Vein endothelial cell (primary cell): ENCODE measurements around a stretch of chr14.

DNA sequence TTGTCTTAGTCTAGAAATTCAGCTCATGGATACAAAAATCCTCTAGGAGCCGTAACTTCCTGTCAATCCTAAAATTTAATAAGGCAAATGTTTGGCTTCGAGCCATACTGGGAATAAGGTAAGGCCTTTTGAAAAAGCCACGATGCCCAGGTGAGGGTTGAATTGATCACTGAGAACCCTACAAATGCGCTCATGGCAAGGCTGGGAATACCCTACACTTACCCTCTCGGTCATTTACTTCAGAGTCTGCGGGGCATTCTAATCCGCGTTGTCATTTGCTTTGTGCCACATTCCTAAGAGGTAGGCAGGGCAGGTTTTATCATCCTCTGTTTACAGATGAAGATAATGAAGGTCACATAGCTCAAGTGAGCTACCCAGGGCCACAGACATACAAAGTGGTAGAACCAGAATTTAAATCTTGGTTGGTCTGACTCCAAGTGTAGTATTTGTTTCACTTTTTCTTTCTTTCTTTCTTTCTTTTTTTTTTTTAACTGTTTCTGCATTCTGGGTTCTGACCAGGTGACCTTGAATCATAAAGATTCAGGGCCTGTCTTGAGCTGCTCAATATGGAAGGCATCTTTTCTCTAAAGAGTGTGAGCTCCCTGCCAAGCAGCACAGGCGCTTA lies 868 bp upstream of the BATF start:
- CAGE, long polyA plus RNA, result no peak

DNA sequence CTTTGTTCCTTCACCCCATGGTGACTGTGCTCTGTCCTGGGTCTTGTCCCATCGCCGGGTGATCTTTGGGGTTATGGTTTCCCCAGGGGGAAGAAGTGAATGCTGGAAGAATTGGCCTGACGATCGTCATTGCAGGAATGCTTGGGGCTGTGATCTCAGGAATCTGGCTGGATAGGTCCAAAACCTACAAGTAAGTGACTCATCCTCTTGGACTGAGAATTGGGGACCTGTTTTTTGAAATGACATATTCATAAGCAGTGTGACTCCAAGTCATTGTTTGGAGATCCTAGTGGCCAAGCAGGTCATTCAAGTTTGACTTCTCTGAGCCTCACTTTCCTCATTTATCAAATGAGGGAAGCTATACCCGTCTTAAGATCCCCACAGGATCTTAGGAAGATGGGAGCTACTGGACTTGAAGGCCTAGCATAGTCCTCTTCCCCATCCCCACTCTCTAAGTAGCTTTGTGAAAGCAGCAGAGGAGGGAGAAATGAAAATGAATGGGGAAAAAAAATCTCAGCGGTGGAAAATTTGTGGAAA lies 25.8 kb downstream of the ERG28 start:
- CAGE, long polyA plus RNA, result no peak

DNA sequence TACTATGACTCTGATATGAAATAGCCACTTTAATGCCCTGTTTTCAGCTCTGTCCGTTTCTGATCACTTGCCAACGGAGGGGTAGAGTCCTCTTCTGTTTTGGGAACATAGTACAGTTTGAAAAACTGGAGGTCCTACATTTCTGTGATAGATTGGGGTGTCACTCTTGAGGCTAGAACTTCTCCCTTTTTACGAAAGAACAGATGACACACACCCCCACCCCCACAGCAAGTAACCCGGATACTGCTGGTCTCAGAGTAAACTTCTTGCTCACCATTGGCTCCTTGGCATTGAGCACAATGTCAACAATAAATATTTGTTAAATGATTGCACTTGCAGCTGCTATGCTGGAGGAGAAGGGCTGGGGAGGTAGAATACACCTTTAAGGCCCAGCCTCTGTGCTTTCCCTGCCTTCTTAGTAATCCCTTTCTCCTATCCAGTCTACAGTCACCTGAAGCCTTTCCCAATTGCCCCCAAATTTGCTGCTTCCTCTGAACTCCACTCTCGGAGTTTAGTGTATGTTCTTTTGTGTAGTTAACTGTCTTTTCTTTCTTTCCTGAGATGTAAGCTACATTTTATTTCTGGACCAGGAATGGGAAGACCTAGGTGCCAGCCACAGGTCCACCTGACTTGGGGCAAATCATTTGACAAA lies 149.8 kb downstream of the TGFB3 start:
- CAGE, long polyA plus RNA, result no peak

- CAGE, long polyA plus RNA, result no peak
Measured at GRCh38 chr14:75980577-75981336, 1.0 kb downstream of the TGFB3 start.

GRCh38 chr14:75981400-75981802 lies 394 bp downstream of the TGFB3 start:
- CAGE, long polyA plus RNA, result no peak

DNA sequence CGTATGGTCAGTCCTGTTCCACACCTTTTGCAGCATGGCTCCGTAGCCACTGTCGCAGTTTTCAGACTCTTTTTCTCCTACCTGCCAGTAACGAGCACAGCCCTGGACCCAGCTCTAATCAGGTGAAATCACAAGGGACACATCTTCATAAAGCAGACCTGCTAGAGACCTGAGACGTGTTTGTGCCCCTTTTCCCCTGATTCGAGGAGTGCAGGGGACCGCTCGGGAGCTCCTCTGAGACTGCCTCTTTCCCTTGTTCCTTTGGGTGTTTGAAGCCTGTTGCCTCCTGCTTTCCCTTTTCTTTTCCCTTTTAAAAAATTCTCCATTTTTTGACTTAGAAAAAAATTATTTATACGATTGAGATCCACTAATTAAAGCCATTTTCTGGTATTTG lies 76.6 kb upstream of the GPATCH2L start:
- CAGE, long polyA plus RNA, result no peak

DNA sequence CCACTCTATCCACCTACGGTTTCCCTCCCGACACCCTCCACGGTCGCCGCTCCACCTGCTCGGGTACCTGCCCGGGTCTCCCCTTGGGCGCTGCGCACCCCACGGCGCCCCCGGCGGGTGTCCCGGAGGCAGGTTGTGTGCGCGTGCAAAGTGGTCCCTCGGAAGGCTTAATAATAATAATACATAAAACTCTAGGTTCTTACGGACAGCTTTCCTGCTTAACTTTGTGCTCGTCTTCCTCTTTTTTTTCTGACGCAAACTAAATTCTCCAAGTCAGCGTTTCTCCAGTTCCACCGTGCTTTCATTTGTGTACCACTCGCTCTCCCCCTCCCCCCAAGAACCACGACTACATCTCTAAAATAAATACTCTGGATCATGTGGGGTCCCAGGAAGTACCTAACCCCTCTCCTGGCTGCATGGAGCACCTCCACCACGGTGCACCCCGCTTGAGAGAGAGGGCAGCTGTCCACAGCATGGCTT lies 1.4 kb downstream of the ESRRB start:
- CAGE, long polyA plus RNA, result no peak

DNA sequence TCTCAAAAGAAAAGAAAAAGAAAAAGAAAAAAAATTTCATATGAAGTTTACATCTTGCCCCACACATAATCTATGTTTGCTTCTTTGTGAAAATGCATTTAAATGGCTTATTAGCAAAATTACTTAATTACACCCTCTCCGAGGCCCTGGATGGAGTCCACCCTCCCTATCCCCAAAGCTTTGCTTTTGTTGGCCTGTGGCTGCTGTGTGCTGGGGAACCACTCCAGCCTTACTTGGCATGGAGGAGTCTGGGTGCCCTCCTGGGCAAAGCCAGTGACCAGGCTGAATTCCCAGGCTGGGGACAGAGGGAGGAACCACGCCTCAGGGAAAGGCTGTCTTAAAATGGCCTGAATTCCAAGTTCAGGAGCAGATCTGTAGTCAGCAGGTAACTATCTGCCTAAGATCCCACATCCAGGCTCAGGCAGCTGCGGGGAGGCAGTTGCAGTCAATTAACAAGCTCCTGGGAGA lies 11.0 kb downstream of the VASH1 start:
- CAGE, long polyA plus RNA, result no peak

GRCh38 chr14:76775751-76776278 lies 14.5 kb downstream of the VASH1 start:
- CAGE, long polyA plus RNA, result no peak

- CAGE, long polyA plus RNA, result no peak
Measured at GRCh38 chr14:76836005-76836434, 9.8 kb downstream of the LRRC74A start.

DNA sequence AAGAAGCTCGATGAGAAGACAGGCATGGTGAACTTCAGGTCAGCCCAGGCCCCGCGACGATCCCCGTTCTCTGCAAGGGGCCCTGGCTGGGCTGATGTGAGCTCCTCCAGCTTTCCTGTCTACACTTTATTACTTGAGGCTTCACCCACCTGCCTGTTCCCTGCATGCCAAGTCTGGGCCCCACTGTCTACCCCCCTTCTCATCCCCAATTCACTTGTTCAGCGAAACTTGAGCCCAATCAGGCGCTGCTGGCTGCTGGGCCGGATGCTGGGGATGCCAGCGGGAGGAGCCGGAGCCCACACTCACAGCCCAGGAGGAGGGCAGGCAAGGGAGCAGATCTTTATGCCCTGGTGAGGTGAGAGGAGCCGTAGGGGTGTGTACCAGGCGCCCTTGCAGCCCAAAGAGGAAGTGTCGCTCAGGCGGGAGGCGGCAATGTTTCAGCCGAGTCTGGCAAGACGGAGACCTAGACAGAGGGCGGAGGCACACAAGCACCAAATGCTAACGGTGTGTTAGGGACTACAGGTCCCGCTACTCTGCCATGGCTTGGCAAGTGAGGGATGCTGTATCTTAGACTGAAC lies 41.3 kb downstream of the LRRC74A start:
- CAGE, long polyA plus RNA, result no peak

GRCh38 chr14:76959179-76959825 lies 69.2 kb downstream of the IRF2BPL start:
- CAGE, long polyA plus RNA, result no peak

DNA sequence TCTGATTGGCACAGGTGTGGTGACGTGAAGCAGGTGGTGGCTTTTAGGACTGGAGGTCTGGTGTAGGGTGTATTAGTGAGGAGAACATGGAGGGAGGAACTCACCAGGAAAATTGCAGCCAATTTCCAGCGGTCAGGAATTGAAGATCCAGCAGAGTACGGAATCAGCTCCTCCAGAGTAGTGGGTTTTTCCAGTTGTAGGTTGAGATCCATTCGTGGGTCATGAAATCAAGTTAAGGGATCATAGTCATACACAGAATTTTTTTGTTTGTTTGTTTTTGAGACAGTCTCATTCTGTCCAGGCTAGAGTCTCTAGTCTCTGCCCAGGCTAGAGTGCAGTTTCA lies 68.3 kb downstream of the IRF2BPL start:
- CAGE, long polyA plus RNA, result no peak

- CAGE, long polyA plus RNA, result no peak
Measured at GRCh38 chr14:76998949-76999470, 29.5 kb downstream of the IRF2BPL start.

DNA sequence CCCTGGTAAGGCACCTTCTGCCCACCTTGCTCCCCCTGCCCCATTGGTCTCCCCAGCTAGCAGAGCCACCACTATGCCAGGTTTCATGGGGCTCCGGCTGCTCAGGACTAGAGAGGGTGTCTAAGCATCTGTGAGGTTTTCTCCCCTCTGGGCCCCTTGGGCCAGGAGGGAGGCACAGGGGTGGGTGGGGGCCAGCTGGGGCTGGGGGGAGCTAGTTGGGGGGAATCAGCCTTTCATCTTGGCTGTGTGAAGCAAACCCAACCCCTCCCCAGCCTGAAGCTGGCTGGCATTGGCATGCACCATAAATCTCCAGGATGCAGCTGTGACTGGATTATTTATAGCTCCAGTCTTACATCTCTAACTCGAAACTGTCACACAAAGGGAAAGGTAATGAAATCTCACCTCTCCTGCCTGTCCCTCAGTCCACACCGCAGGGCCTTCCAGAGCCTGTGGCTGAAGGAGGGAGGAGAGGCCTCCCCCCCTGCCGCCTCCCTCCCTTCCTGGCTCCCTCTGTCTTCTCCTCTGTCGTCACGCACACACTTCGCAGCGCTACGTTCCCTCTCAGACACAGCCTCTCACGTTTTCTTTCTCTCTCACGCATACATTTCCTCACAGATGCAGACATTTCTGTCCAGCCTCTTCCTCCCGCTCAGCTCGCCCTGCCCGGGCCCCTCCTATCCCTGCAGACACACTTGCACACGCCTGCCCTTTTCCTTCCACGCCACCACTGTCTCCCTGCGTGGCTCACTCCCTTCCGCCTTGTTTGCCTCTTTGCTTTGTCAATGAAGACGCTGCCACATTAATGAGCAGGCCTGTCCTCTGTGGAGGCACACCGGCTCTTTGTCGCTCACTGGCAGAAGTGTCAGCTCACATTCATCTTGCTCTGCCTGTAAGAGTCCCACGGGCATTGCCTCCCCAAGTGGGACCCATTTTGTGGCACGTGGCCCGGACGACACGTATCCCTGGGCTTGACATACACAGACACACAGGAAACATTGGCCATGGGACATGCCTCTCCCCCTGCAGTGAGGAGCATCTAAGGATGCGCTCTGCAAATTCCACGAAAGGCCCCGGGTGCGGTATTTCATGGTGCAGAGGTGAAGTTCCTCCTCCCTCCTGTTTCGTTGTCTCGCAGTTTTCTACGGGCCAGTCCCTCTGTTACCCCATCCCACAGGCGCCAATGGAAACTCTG lies 28.0 kb downstream of the IRF2BPL start:
- CAGE, long polyA plus RNA, result no peak

DNA sequence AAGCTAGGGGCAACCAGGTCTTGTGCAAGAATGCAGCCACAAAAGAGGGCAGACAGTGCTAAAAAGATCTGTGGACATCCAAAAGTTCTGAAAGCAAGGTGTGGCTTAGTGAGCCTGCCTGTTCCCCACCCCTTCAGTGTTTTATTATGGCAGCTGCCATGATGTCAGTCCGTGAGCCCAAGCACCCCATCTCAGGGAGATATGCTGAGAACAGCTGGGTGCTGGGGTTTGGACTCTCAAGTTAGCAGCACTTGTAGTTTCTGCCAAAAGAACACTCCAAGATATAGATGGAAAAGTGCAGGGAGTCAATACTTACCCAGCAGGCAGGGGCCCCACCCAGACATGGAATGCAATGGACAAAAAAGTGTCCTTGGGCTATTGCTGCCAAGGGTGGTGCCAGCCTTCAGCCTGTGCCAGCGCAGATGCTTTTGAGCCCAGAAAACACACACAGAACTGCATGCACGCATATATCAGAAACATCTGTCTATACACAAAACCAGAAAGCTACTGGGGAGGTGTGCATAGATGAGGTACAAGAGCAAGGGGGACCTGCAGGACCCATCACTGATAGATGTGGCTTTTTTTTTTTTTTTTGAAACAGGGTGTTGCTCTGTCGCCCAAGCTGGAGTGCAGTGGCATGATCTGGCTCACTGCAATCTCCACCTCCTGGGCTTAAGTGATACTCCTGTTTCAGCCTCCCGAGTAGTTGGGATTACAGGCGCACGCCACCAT lies 17.1 kb upstream of the IRF2BPL start:
- CAGE, long polyA plus RNA, result no peak

GRCh38 chr14:77110888-77111642 lies 13.0 kb downstream of the CIPC start:
- CAGE, long polyA plus RNA, result no peak

DNA sequence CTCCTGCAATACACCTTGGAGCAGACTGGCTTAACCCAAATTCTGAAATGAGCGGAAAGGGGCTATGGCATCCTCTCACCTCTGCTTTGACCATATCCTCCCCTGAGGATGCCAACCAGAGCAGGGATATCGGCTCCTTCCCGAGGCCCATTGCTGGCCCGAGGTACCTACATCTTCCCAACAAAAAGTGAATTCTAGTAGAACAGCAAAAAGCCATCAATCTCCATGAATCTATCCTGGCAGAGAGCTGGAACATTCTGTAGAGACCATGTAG lies 36.8 kb downstream of the NGB start:
- CAGE, long polyA plus RNA, result no peak

DNA sequence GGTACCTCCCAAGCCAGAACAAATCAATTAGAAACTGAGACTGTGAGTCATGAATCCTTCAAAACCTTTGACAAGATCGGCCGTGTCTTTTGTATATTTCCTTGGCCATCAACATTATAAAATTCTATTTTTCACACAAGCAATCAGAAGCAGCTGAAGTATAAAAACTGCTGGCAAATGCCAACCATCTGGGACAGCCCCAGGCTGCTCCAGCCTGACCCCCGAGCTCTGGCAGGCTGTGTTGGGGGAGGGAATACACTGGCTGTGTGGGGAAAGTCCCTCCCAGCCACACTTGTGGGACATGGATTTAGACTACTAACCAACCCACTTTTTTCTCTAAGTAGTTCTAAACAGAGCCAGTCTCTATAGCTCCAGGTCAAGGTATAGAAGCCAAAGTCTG lies 13.7 kb downstream of the POMT2 start:
- CAGE, long polyA plus RNA, result no peak

GRCh38 chr14:77320051-77320394 lies 660 bp downstream of the POMT2 start:
- CAGE, long polyA plus RNA, result no peak